Hematopoietic multipotent progenitor cell (in vitro differentiated cells): ENCODE data around the genes PDCD4 and BBIP1.

DNA sequence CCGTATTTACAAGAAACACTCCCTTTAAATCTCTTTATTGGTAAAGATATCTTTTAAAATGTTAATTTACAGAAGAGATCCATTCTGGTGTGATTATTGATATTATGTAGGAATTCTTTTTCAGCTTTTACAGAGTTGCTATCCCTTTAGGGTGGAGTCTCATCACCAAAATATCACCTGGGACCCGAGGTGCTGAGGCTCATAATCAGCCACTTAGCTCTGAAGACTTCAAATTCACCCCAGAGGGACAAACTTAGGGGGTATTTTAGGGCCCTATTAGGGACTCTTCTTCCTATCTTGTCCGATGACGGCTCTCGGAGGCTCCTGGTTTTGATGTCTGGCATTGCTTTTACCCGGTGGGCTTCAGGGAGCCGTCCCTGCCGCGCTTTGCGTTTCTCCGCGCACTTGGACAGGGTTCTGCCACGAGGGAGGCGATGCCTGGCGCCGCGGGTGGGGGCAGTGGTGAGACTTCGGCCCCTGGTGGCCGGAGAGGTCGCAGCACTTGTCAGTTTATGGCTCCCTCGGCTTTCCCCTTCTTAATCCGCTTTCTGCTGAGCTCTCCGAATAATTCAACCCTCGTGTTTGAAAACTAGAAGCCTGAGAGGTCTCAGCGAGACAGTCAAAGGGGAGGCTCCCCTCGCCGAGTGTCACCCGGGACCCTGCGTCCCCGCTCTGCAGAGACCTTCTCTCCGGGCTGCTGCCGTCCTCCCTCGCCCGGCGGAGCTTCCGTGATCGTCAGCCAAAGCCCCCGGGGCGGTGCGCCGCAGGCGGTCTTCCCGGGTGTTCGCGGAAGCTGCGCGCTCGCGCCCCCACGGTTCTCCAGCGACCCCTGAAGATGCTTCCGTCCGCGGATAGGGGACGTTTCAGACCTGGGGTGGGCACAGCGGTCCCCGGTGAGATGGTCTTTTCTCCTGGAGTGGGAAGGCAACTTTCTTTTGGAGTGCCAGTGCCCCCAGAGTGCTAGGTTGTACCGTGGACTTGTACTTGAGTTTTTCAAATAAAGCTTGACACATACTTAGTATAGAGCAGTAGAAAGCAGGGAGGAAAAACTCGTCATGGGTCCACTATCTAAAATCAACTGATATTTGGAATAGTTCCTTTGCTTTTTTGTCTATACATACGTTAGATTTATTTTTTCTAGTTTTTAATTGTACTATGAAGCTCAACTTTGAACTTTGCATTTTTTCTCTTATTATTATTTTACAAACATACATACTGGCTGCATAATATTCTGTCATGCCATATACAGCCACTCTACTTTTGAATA lies 28.1 kb downstream of the RBM20 start:
- CAGE, long polyA plus RNA = no peak

- CAGE, long polyA plus RNA = no peak
Measured at GRCh38 chr10:110790006-110790437, 81.7 kb upstream of the PDCD4 start.

DNA sequence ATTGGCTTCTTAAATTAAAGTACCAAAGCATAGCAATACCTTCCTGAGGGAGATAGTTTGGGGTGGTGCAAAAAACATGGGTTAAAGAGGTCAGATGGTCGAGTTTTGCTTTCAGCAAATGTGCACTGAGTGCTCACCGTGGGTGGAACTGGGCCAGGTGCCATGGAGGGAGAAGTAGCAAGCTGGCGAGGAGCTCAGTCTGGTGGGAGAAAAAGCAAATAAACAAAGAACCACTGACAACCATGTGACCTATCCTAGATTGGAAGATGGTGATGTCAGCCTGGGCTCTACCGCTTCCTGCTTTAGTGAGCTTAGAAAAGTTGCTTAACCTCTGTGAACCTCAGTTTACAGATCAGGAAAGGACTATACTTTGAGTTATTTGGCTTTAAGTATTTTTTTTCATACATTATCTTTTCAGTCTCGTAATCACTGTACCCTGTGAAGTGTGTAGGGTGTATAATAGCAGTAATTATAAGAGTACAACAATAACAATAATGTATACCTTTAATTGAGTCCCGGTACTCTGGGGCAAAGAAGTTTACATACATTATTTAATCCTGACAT lies 69.1 kb upstream of the PDCD4 start:
- CAGE, long polyA plus RNA = no peak

GRCh38 chr10:110837016-110838327 lies 34.3 kb upstream of the PDCD4 start:
- CAGE, long polyA plus RNA = no peak

GRCh38 chr10:110857518-110858587 lies 13.9 kb upstream of the PDCD4 start:
- CAGE, long polyA plus RNA = no peak

GRCh38 chr10:110867520-110867903 lies 4.2 kb upstream of the PDCD4 start:
- CAGE, long polyA plus RNA = no peak

- CAGE, long polyA plus RNA = no peak
Measured at GRCh38 chr10:110870555-110871326, 987 bp upstream of the PDCD4 start.

GRCh38 chr10:110871327-110872029 lies at the start of gene PDCD4:
PDCD4 (plus strand) TSS chr10:110871928.
- CAGE, long polyA plus RNA = start-site peak on the plus strand at chr10:110871905-110872009, 1,149 reads

DNA sequence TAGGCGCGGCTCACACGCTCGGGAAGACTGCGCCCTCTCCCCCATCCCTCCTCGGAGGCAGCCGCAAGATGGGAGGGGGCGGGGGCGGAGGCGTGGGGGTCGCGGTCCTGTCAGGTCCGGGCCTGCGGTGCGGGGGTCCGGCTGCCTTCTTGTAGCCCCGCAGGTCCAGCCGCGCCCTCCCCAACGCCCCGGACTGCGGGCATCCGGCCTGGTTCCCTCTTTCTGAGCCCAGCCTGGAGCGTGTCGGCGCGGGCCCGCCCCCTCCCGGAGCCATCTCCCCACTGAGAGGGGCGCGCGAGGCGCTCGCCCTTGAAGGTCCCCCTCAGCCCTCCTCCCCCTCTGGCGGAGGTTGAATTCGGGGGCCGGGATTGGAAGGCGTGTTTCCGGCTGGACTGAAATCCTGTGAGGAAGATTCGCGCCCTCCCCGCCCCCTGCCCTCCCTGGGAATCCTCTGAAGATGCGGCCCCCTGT lies 337 bp downstream of the PDCD4 start:
- CAGE, long polyA plus RNA = no peak

DNA sequence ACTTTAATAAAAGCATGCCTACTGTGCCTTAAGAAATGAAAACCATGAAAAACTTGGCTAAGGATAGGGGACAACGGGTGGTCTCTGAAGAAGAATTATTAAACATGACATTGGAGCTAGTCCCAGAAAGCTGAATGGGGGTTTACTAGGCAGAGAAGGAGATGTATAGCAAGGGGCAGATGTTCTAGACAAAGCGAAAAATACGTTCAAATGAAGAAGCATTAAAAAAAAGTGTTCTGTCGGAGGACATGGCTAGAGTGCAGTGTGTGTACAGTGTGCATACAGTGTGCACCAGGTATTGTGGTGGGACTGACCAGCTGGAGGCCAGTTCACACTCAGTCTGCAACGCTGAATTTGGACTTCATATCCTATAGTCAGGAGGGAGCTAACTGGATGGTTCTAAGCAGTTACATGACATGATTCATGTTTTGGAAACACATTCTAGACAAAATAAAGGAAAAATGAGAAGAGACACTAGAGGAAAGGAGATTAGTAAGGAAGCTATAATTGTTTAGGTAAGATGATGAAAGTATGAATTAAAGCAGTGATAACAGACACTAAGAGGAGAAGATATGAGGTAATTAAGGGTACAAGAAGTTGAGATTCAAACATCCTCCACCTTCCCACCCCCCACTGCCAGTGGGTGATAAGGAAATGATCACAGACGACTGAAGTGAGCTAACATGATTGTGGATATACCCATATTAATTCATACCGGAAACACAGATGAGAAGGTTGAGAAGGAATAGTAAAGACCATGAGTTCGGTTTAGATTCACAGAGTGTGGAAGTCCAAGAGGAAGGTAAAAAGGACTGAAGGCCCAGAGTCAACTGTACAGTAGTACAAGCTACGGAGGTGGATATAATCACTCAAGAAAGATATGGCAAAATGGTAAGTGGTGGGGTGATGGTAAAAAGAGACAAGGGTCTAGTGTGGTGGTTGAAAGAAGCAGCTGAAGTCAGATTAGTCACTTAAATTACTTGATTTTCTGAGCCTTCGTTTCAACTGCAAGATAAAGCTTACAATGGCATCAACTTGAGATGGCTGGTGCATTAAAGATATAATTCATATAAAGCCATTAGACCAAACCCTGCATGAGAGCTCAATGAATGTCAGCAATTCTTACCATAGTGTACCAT lies 8.6 kb downstream of the BBIP1 start:
- CAGE, long polyA plus RNA = no peak

- CAGE, long polyA plus RNA = start-site peak on the minus strand at chr10:110919164-110919176, 40 reads
Measured at GRCh38 chr10:110919083-110919407, at the start of gene BBIP1. BBIP1 (minus strand) TSS chr10:110919180.

- CAGE, long polyA plus RNA = no peak
Measured at GRCh38 chr10:111183399-111183772, 106.6 kb downstream of the ADRA2A start.

DNA sequence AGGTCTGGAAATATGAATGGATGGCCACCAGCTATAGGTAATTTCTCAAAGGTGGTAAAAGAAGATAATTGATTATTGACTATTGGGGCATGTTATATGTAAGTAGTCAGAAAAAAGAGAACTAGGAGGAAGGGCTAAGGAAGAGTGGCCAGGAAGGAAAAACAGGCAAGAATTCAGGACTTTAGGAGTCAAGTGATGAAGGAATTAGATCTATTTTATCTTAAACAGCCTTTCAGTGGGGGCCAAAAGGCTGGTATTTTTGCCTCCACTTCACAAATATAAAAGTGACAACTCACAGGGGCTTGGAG lies 208.1 kb downstream of the GPAM start:
- CAGE, long polyA plus RNA = no peak

- CAGE, long polyA plus RNA = no peak
Measured at GRCh38 chr10:112156905-112157635, 26.5 kb downstream of the GPAM start.

GRCh38 chr10:112227122-112228095 lies 43.8 kb upstream of the GPAM start:
- CAGE, long polyA plus RNA = no peak

GRCh38 chr10:112241988-112242317 lies 41.2 kb upstream of the TECTB start:
- CAGE, long polyA plus RNA = no peak

GRCh38 chr10:112309313-112309773 lies 26.1 kb downstream of the TECTB start:
- CAGE, long polyA plus RNA = no peak

DNA sequence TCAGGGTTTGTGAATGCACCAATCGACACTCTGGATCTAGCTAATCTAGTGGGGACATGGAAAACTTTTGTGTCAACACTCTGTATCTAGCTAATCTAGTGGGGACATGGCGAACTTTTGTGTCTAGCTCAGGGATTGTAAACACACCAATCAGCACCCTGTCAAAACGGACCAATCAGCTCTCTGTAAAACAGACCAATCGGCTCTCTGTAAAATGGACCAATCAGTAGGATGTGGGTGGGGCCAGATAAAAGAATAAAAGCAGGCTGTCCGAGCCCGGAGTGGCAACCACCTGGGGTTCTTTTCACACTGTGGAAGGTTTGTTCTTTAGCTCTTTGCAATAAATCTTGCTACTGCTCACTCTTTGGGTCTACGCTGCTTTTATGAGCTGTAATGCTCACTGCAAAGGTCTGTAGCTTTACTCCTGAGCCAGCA lies 1.8 kb upstream of the ACSL5 start:
- CAGE, long polyA plus RNA = no peak

- CAGE, long polyA plus RNA = start-site peak on the plus strand at chr10:112375192-112375304, 51 reads
Measured at GRCh38 chr10:112375023-112375854, 1.3 kb downstream of the ACSL5 start.

GRCh38 chr10:112383181-112383794 lies 9.4 kb downstream of the ACSL5 start:
- CAGE, long polyA plus RNA = no peak